ENCODE measurements around the genes C10orf82 and SHTN1.

- PRO-cap, 2 experiments: no peak in any of the 2 experiments
Measured at GRCh38 chr10:114845882-114846581, 24.5 kb downstream of the FHIP2A start.

DNA sequence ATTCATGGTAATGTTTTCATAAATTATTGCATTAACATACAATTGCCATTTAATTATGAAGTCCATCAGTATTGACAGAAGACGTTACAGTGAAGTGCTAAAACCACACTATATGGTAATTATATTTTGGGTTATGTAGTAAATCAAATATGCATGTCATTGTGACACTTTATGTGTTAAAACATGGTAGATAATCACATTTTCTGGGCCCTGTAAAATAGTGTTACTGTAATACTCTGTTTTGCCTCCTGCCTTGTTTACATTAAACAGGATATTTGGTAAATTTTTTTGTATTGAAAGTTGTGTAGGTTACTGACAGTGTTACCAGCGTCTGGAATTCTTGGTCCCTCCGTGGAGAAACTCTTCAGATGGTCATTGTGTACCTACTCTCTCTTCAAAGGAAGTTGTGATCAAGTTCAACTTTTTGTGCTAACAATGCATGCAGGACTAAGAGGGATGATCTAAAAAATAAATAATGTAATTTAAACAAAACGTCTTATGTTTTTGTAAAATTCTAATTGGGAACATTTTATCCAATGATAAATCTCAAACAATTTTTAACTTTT is 42.7 kb downstream of the FHIP2A start:
- PRO-cap, 2 experiments: no peak in any of the 2 experiments

- PRO-cap, 2 experiments: peak in 1 of 2 experiments; most common plus-strand start chr10:114903413 (in 1)
Measured at GRCh38 chr10:114903169-114903557, 34.8 kb upstream of the TRUB1 start.

GRCh38 chr10:115093841-115094562 is 837 bp downstream of the ATRNL1 start:
- PRO-cap, 2 experiments: no peak in any of the 2 experiments

GRCh38 chr10:116020789-116020988 is 252.3 kb downstream of the GFRA1 start:
- PRO-cap, 2 experiments: no peak in any of the 2 experiments

- PRO-cap, 2 experiments: no peak in any of the 2 experiments
Measured at GRCh38 chr10:116055228-116056205, 217.5 kb downstream of the GFRA1 start.

GRCh38 chr10:116082595-116083254 is 190.3 kb downstream of the GFRA1 start:
- PRO-cap, 2 experiments: no peak in any of the 2 experiments

DNA sequence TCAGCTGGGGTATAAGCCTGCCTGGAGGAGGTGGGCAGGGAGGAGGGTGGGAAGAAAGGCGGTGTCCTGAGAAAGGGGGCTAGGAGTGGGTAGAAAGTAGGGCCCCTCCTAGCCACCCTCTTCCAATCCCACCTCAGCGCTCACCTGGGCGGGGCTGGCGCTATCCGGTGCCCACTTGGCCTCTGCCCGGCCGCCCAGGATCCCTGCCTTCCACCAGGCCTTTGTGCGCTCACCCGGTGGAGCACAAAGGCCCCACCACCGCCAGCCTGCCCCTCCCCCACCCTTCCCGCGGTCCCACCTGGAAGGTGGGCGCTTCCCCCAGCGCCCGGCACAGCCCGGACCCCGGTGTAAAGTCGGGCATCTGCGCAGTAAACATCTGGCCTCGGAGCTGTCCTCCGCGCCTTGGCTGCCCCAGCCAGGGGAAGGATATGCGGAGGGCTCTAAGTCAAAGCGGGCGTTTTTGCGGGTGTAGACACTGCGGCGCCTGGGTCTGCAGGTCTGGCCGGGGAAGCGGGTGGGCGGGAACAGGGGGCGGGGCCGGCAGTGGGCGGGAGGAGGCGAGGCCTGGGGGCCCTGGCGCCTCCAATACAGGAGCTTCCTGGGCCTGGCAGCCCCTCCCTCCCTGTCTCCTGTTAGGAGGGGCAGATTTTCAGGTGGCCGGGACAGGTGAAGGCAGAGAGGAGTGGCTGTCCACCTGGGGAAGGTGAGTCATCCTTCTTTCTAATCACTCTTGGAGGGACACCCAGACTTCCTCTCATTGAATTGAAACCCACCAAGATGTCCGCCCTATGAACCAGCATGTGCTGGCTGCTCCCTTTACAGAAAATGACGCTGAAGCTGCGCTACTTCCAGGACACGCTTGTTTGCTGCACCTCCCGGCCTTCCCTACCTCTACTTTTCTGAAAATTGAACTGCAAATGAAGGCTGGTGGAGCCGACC is at the start of gene C10orf82:
C10orf82 (minus strand) TSS at position 184 of the 939 bp plus-strand sequence.
- PRO-cap, 2 experiments: peak in 1 of 2 experiments; most common plus-strand start position 543 of the sequence (in 1); most common minus-strand start position 510 of the sequence (in 1)

GRCh38 chr10:116769846-116770173 is 27.4 kb upstream of the HSPA12A start:
- PRO-cap, 2 experiments: no peak in any of the 2 experiments

GRCh38 chr10:116948846-116949064 is 56.2 kb downstream of the SHTN1 start:
- PRO-cap, 2 experiments: no peak in any of the 2 experiments

GRCh38 chr10:116987753-116988095 is 17.3 kb downstream of the SHTN1 start:
- PRO-cap, 2 experiments: no peak in any of the 2 experiments

- PRO-cap, 2 experiments: peak in 2 of 2 experiments; most common plus-strand start chr10:117005319 (in 1); most common minus-strand start chr10:117005186 (in 1)
Measured at GRCh38 chr10:117004969-117005513, at the start of gene SHTN1. TSS of gene SHTN1 (minus strand) at chr10:117005187.

- PRO-cap, 2 experiments: no peak in any of the 2 experiments
Measured at GRCh38 chr10:117138744-117138946, 575 bp upstream of the VAX1 start.

DNA sequence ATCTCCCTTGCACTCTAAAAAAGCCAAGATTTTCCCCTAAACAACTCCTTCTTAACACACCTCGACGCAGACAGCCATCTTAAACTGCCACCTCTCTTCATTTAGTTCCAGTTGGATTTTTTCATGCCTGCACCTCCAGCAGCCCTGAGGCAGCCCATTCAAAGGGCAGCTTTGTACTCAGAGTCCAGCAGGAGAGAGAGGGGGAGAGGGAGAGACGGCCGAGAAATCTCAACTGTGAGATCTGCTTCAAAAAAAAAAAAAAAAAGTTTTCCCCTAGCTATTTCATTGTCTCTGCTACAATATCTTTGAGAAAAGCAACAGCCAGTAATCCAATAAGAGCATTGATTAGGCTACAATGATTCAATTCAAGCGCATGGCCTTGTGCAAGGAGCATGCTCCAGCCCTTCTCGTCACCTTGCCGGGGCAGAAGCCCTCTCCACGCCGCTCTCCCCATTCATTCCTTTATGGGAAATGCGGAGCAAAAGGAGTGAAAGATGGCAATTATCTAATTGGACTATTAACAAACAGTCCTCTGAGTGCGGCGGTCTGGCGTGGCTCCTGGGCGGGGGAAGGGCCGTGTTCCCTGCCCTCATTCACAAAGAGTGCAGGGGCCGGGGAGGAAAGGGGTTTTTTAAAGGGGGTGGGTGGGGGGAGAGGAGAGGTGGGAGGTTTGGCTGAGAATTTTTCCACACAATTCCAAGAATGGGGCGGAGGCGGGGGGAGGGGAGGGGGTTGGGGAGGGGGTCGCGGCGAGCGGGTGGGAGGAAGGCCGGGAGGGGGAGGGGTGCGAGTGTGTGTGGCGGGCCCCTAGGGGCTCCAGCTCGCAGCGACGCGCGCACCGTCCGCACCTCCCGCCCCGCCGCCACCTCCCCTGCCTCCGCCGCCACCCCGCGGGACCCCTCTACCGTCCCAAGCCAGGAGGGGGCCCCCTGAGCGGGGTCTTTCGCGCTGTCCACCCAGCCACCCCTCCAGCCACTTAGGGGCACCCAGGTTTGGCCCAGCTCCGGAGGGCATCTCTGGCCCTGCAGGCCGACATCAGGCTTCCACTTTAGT is 1.2 kb upstream of the VAX1 start:
- PRO-cap, 2 experiments: no peak in any of the 2 experiments

DNA sequence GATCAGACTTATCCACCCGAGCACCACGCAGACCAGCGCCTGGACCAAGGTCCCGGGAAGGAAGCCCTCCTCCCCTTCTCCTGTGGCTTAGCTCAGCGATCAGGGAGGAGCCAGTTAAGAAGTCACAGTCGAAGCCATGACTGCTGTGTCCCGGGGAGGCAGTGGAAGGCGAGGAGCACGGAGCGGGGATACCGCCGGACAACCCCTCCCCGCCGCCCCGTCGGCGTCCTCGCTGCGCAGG is 29.6 kb upstream of the VAX1 start:
- PRO-cap, 2 experiments: no peak in any of the 2 experiments

DNA sequence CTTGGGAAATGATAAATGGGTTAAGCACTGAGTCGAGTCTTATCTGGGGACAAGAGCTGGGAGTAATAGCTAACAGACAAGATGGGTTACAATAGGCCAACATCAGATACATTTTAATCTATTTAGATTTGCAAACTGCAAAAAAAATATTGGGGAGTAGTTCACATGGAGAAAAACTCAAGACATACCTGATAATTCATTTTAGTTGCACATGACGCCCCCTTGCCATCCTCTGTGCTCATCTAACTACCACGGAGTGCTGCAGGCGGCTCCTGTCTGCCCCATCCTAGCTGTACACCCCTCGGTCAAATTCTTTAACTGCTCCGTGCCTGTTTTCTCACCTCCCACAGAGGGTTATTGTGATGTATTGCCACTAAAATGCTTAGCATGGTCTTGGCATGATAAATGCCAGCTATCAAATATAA is 34.4 kb downstream of the SLC18A2 start:
- PRO-cap, 2 experiments: no peak in any of the 2 experiments

GRCh38 chr10:117376225-117376424 is 885 bp upstream of the PDZD8 start:
- PRO-cap, 2 experiments: no peak in any of the 2 experiments

DNA sequence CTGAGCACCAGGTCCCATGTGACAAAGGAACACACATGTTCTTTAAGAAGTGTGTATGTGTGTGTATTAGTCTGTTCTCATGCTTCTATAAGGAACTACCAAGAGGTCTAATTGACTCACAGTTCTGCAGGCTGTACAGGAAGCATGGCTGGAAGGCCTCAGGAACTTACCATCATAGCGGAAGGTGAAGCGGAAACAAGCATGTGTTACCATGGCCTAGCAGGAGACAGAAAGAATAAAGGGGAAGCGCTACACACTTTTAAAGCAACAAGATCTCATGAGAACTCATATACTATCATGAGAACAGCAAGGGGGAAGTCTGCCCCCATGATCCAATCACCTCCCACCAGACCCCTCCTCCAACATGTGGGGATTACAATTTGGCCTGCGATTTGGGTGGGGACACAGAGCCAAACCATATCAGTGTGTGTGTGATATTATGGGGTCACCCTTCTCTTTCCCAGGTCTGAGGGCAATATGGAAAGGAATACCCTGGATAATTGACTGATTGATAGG is 22.9 kb upstream of the PDZD8 start:
- PRO-cap, 2 experiments: no peak in any of the 2 experiments

DNA sequence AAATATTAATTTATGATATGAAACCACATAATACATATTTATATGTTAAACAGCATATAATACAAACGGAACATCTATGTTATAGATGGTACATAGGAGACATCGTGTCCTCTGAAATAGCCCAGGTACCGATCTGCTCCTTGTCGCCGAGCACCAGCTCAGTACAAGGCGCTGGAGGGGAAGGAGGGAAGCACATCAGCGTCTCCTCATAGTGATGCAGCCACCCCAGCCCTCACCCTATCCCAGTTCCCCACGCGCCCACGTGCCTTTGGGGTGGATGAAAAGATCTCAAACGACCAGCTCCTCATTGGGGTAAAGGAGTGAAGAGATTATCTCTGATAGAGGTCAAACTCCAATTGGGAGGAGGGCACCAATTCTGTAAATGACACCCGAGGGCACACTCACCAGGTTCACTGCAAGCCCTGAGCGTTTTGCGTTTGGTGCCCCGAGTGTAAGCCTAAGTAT is 9.1 kb upstream of the EMX2 start:
- PRO-cap, 2 experiments: no peak in any of the 2 experiments

DNA sequence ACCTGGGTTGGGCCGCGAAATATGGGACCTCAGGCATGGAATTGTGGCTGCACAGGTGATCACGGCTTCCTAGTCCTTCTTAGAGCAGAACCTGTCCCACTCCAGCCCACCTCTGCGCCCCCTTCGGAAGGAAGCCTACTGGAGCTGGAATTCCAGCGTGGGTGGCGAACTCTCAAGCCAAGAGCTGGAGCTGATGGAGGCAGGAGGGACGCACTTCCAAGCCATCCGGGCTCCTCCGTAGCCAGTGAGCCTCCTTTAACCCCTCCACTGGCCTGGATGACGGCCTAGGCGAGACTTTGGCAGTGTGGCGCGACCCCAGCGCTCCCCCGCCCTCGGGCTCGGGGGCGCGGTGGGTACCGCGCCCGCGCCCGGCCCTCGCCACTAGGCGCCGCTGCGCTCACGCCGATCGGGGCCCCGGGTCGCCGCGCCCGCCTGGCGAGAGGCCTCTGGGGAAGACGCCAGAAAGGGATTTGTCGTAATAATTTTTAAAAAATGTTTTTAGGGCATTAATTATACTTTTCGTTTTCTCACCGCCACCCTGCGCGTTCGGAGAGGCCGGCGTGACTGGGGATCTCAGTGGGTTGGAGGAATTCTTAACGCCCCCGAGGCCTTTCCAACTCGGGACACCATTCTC is 5.1 kb upstream of the EMX2 start:
- PRO-cap, 2 experiments: no peak in any of the 2 experiments